ENCODE measurements around the genes CHD8 and SALL2.

DNA sequence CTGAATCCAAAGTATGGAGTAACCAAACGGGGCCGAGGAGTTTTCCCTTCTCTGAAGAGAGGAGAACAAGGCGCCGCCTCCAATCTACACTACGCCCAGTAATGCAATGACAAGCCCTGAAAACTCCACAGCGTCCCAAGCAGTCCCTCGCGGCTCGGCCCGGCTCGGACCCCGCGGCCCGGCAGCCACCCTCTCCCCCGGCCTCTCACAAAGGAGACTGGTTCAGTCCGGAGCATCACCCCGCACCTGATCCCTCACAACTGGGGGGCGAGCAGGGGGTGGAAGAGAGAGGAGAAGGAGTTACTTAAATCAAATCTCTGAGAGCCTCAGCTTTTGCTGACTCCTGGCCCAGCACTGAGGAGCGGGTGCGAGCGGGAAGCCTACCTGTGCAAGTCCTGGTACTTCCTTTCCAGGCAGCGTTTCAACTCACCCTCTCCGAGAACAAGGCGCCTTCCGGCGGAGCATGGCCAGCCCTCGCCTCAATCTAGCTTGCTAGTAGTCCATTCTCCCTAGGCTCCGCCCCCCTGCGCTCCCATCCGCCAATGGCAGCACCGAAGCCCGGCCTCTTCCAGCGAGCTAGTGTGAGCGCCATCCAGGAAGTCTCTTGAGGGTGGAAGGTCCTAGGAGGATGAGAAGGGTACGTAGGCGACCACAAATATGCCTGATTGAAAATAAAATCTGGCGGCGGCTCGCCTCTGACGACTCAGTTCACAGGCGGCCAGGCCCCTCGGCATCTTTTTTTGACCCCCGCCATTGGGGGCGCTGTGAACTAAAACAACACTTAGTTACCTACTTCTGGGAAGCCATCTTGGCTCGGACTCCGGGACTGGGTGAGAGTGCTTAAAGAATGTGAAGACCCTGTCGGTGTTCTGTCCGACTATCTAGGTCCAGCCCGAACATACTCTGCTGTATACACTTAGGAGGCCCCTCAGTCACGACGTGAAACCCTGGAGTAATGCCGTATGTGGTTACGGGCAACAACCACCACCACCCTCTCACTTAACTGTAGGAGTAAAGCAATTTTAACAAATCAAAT lies at the start of gene CHD8:
TSS of gene CHD8 (minus strand) at position 476 of the 1,036 bp plus-strand sequence.
- RRBS, result 6% methylated on average over 7 of the region's 53 CpGs

- RRBS, result 8% methylated on average over 4 of the region's 39 CpGs
These were observed at the start of gene SALL2 for GRCh38 chr14:21526106-21527086. TSS of gene SALL2 (minus strand) at chr14:21526346.

GRCh38 chr14:21714379-21714744 lies 40.7 kb upstream of the OR4E1 start:
- RRBS, result no CpG with 5 or more reads among the region's 3 CpGs

GRCh38 chr14:21749243-21749945 lies 75.8 kb upstream of the OR4E1 start:
- RRBS, result no CpG with 5 or more reads among the region's 6 CpGs

GRCh38 chr14:21997315-21997847 lies 323.8 kb upstream of the OR4E1 start:
- RRBS, result no CpG with 5 or more reads among the region's 3 CpGs

GRCh38 chr14:21999367-21999859 lies 325.8 kb upstream of the OR4E1 start:
- RRBS, result no CpG with 5 or more reads among the region's 3 CpGs

DNA sequence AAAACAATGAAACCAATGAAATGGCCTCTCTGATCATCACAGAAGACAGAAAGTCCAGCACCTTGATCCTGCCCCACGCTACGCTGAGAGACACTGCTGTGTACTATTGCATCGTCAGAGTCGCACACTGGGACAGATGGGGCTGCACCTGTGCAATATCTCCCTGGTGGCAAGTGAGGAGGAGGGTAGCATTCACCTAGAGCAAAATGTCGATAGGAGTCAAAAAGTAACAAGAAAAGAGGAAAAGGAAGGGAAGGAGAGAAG lies 450.5 kb upstream of the OR4E1 start:
- RRBS, result no CpG with 5 or more reads among the region's 5 CpGs

DNA sequence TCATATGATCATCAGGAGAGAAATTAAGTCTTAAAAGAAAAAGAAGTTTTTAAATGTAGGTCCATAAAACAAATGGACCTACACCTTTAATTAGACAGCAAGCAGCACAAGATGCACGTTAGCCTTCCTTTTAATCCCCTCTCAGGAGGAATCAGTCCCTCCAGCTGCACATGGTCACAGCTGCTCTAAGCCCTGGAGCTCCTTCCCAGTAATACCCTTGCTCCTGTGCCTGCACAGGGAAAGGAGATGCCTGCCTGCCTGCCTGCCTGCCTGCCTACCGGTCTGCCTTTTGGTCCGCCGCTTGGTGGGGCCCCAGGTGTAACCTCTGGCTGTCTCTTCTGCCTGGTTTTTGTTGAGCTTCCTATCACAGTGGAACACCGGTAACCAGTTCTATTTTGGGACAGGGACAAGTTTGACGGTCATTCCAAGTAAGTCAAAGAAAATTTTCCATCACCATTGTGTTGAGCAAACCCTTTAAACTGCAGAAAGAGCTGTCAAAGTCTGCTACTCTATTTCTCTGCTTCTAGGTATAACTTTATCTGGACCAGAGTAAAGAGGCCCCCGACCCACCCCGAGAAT lies 99.8 kb downstream of the DAD1 start:
- RRBS, result 34% methylated on average over 4 of the region's 8 CpGs

GRCh38 chr14:22493147-22493497 lies 95.9 kb downstream of the DAD1 start:
- RRBS, result no CpG with 5 or more reads among the region's 7 CpGs

DNA sequence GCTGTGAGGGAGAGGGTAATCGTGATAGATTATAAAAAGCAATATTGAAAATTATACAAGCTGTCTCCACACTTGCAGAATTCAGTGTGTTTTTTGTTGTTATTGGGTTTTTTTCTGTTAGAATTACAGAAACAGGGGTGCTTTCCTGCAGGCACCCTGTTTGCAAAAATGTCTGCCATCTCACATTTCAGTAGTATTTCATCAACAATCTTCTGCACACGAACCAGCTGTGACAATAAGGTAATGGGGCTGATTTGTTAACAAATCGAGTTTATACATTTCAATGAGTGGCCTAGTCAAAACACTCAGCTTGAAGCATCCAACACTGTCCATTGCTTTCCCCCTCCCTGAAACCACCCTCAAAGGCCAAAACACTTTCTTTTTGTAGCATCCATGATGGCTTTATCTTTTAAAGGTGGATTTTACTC lies 90.2 kb downstream of the DAD1 start:
- RRBS, result no CpG with 5 or more reads among the region's 3 CpGs

DNA sequence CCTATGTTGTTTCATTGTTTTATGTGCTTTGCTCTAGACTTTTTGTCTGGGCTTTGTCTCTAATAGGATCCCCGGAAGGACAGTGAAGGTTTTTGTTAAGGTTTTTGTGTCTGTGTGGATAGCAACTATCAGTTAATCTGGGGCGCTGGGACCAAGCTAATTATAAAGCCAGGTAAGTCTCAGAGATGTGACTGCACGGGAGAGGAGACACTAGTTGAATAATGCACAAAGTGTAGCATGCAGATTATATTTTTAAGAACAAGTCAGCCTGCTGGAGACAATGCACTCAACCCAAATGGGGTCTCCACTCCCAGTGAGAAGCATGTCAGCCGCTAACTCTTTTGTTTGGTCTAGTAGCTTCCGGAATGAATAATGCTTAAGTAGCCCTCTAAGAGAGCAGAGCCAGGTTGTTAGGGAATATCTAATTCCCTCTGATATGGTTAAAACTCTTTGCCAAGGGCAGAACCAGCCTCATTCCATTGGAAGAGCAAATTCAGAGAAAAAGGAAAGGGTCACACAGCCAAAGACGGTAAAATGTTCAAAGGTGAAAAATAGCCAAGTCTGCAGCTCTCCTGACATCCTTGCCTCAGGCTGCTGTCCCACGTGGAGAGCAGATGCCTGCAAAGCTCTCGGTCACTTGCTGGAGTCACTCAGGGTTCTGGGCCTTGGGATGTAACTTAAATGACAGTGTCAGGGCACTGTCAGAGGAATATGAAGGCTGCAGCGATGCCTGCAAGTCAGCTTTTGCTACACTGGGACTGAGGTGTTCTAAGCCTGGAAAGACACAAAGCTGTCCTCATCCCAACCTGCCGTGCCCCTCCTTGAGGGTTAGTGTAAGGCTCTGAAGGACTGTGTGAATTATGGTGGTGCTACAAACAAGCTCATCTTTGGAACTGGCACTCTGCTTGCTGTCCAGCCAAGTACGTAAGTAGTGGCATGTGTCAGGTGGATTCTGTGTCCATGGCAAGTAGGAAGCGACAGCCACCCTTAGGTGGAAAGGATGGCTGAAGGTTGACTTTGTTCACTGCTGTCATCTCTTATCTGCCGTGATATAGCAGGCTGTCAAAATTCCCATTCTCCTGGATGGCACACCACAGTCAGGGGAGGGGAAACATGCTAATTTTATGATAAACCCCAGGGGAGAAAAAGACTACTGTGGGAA lies 80.2 kb downstream of the DAD1 start:
- RRBS, result no CpG with 5 or more reads among the region's 13 CpGs

DNA sequence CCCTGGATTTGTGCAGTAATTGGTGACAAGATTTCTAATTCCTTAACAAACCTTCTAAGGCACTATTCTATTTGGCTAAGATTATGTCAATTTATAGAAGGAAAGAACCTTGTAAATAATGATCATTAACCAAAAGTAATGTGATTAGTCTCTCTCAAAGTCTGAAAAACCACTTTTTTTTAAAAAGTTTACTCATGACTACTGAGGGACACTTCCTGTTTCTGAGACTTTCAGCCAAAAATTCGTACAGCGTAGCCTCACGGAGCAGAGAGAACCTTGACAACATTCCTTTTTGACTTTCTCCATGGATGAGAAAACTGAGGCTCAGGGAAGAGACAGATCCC lies 68.3 kb downstream of the DAD1 start:
- RRBS, result no CpG with 5 or more reads among the region's 3 CpGs

- RRBS, result no CpG with 5 or more reads among the region's 5 CpGs
These were observed 57.6 kb downstream of the DAD1 start for GRCh38 chr14:22531237-22532057.

DNA sequence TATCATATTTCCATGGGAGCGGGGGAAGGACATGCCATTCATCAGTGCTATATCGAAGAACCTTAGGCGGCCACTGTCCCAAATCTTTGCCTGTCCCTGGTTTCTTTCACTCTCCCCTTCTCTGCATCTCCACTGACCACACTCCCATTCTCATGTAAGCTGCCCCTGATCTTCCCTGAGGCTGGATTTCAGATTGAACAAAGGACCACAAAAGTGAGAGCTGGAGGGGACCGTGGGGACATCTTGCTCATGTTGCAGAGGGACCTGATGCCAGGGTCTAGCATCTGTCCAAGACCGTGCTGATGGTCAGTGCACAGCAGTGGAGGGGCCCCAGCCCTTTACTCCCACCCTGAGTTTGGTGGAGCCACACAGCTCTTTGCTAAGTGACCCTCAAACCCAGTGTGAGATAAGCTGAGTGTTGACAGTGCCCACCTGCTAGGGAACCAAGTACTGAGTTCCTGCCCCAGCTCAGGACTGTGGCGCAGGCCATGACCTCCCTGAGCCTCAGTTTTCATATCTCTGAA lies 51.2 kb downstream of the DAD1 start:
- RRBS, result no CpG with 5 or more reads among the region's 6 CpGs

DNA sequence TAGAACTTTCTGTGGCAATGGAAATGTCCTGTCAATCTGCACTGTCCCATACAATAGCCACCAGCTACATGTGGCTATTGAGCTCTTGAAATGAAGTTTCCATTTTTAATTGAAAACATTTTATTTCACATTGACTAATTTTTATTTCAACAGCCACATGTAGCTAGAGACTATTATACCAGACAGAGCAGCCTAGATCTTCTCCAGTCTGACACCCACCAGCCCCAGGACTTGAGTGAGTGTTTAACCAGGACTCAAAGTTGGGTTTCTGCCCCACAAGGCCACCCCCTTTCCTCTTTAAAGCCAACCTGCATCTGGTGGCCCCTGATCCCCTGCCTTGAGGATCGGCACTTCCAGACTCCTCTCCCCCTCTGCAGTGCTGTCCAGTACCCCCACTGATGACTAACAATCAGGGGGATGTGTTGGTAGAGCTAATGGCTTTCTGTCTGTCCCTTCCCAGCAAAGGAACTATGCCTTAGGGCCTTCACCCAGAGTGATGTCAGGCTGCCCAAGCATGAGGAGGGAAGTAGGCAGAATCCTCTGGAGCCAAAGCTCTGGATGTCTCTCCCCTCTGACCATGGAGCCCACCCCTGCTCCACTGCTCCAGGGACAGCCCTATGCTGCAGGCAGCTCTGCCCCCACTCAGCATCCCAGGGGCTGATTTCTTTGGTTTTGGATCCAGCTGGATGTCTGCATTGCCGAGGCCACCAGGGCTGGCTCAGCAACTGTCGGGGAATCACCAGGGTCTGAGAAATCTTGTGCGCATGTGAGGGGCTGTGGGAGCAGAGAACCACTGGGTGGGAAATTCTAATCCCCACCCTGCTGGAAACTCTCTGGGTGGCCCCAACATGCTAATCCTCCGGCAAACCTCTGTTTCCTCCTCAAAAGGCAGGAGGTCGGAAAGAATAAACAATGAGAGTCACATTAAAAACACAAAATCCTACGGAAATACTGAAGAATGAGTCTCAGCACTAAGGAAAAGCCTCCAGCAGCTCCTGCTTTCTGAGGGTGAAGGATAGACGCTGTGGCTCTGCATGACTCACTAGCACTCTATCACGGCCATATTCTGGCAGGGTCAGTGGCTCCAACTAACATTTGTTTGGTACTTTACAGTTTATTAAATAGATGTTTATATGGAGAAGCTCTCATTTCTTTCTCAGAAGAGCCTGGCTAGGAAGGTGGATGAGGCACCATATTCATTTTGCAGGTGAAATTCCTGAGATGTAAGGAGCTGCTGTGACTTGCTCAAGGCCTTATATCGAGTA lies 42.9 kb downstream of the DAD1 start:
- RRBS, result no CpG with 5 or more reads among the region's 10 CpGs

GRCh38 chr14:22551476-22552121 lies 37.4 kb downstream of the DAD1 start:
- RRBS, result no CpG with 5 or more reads among the region's 8 CpGs

DNA sequence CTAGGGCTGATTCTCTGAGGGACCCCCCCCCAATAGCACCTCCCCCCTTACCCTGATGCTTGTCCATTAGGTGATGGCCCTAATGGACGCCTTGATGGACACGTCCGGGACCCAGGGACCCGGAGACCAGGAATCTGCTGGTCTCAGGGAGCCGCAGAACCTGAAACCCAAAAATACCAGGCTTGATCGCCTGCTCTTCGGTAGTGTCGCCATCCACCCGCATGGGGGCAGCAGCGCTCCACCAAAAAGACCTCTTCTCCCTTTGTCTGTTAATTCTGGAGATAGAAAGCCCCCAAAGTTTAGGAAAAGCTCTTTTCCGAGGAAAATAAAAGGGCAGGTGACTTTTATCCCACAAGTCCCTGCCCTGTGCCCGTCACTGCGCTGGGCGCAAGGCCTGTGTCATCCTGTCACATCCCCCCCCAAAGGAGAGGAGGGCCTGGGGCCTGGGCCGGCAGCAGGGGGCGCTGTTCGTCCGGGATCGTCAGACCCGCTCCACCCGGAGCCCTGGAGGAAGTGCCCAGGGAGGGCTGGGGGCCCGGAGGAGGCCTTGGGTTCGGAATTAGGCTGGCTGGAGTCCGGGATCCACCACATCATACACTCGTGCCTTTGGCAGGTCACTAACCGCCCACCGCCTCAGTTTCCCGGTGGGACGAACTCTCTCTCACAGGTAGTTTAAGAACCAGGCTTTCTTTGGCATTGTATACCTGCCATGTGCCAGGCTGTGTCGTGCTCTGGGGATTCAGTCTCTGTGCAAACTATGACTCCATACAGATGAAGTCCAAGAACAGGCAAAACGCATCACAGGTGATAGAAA lies 31.9 kb downstream of the DAD1 start:
- RRBS, result 6% methylated on average over 5 of the region's 31 CpGs

DNA sequence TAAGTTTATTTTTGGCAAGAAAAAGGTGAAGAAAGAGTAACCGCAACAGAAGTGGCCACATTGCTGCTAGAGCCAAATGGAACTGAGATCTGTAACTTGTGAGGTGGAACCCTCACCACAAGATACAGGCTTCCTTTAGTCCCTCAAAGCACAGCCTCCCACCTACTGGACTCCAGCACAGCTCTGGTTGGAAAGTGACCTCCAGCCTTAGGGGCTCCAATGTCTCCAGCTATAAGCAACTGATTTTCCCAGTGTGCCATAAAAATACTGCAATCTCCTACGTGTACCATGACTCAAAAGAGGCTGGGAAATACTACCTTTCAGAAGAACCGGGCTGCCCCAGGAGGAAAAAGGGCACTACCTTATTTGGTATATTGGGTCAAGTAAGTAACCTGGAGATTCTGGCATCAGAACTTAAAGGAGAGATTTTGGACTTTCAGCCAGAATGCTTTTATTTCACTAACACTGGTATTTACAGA lies 23.3 kb downstream of the DAD1 start:
- RRBS, result no CpG with 5 or more reads among the region's 3 CpGs

Data from GM06990 (cell line).